Neural crest cell (in vitro differentiated cells): ENCODE data around the gene SULT4A1.

DNA sequence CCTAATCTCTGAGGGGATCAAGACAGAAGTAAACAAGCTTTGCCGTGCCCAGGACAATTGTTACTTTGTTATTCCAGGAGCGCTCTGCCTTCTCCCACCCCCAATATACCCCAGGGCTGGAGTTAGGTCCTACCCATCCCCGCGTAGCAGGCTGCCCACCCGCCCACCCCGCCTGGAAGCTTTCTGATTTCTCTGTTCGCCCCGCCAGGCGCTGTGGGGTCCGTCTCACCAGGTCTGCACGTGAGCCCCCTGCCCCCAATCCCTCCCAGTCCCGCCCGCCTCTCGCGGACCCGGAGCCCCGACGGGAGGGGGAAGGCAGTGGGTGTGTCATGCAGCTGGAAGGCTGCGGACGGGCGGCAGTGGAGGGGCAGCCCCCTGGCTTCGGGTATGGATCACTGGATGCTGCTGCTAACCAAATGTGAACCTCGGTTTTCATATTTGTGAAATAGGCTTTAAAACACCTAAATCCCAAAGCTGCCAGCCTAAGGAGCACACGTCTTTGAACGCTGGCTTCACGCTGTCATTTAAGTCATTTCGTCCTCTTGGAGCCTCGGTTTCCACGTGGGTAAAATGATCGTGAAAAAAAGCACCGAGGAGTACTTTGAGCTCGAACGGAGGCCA lies 634 bp upstream of the BIK start:
- PRO-cap = no peak

DNA sequence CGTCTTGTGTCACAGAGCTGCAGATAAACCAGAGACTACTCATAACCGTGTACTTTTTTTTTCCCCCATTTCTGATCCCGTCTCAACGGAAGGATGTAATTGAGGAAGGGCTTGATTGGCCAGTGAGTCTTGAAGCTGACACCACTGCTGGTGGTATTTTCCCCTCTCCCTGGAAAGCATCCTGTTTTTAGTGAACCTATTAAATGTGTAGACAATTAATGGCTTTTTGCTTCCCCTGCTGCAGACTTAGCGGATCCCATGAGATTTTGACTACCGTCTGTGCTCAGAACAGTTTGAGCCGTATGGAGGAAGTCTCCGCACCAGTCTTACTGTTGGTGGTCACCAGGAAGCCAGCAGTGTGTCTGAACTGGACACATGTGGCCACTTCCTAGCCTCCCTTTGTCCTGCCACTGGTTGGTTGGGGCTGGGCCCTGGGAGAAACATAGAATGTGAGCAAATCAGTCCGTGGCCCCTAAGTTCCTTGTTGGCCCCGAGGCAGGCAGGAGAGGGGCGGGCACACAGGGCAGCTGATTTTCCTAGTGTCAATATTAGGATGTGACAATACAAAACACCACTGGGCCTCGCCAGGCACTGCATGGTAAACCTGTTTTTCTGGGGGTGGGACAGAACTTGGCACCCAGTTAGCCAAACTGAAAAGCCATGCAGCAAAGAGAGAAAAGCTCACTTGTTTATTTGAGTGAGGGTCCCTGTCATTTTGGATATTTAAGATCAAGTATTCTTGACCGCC lies 3.2 kb downstream of the BIK start:
- PRO-cap = no peak

- PRO-cap = no peak
Observed at GRCh38 chr22:43301125-43301757, 41.9 kb downstream of the SCUBE1 start.

DNA sequence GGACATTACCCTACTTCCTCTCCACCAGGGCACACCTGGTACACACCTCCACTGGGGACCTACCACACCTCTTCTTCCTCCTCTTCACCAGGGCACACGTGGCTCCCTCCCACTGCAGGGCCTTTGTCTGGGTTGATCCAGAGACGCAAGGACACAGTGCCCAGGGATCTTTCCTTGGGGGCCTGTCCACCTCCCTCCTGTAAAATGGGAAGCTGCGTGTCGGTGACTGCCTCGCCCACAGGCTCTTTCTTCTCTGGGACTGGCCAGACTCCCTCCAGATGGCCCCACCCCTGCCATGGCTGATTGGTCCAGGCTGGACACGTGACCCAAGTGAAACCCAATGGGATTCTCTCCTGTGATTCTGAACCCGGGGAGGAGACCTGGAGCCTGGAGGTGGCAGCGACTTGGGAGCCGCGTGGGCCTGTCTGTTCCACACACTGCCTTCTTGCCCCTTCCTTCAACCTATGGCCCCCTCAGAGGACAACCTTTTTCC lies 12.5 kb upstream of the MPPED1 start:
- PRO-cap = no peak

DNA sequence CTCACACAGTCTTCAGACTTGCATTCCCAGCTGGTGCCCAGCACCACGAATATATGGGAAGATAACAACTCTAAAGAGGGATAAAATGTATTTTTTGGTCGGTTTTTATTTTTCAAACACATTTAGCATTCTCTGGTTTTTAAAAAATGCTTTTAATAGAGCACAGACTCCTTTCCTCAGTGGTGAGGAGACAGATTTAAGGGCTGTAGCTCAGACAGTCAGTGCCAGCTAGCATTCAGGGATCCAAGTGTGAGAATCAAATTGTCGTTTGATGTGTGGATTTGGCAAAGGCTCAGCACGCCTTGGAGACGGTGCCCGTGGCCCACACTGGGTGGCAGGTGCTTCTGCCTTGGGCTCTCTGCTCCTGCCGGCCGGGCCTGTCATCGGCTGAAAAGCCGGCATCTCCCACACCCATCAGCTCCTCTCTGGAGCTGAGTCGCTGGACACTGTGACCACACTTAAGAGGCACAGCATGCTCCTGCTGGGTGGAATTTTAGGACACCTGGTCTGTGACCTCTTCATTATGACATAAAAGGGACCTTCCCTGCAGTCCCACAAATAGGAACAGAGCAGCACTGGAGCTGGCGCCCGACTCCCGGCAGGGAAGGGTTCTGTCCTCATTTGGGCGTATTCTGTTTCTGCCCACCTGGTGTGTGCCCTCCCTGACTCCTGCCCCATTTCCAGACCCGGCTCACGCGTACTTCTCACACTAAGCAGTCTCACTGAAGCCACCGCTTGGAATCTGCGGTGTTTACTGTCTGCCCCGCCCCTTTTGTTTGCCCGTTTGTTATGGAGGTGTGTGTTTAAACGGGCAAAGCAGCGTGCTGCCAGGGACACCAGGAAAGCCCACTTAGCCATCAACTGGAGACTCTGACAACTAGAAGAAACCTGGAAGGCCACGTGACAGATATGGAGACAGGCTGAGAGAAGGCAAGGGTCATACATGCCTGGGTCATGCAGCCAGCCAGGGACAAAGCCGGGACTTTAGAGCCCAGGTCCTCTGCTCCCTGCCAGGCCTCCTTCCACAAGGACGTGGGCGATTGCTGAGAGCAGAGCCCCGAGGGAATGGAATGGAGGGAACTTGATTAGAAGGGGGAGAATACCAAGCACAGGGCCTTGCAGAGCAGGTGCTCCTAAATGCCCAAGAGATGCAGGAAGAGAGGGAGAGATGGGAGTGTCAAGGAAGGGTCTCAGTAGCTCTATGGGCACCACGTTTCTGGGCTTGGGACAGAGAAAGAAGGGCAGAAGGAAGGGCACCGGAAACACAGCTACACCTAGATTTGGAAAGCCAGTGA lies 8.5 kb upstream of the EFCAB6 start:
- PRO-cap = no peak

DNA sequence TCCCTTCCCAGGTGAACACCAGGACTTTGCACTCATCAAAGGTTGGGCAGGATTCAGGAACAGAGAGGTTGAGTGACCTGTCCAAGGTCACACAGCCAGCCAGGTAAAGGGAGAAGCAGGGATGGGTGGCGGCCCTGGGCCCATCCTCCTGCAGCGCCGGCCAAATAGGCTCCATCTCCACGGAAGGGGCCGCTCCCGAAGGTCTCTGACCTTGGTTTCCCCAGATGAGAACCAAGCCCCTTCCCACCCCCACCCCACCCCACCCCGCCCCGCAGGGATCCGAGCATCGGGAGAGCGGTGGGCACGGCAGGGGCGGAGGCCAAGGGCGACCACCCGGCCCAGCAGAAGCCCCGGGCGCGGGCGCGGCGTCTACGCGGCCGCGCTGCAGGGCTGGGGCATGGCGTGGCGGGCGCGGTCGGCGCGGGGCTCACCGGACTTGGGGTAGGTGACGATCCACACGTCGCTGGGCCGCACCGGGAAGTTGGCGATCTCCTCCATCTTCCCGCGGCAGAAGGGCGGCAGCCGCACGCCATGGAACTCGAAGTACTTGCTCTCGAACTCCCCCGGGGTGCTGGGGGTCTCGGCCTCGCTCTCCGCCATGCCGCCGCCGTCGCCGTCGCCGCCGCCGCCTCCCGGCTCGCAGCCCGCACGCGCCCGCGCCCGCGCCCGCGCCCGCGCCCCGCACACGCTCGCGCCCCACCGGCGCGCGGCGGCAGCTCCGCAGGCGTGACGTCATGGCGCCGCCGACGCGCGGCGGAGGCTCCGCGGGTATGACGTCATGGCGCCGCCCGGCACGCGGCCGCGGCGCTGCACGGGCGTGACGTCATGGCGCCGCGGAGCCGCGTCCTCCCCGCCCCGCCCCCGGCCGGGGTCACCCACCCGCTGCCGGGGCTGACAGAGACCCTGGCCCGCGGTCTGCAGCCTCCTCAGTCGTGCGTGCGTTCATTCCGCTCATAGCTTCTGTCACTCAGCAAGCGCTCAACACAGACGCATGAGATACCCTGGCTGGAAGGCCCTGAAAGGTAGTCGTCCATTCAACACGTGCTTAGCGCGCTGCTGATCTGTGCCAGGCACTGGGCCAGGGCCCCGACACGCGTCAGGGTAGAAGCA lies at the start of gene SULT4A1:
SULT4A1 (minus strand) TSS at position 731 of the 1,110 bp plus-strand sequence.
- PRO-cap = unidirectional peak, plus-strand start at position 375 of the sequence; bidirectional peak, plus-strand start at position 929 of the sequence, minus-strand start at position 631 of the sequence

GRCh38 chr22:43934731-43935165 lies 11.1 kb downstream of the PNPLA3 start:
- PRO-cap = no peak

DNA sequence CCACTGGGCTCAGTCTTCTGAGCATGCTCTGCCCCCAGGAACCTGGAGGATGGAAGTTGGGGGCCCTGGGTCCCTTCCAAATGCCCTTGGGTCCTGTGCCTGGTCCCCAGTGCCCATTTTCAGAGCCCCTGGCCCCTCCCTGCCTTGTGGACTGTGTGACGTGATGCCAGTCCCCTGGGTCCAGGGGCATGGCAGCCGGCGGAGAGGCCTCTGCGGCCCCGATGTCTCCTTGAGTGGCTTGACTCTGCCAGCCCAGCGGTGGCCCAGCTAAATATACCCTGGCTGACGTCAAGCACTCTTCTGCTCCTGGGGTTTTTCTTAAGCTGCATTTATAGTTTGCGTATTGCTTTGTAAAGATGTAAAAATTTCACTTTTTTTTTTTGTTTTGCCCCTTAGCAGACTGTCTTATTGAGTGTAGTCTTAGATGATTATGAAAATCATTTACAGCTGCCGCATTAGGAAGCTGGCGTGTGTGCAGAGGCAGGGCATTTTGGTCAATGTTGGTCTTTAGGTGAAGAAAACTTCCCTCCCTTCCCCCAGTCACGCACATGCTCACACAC lies 35.1 kb upstream of the PARVG start:
- PRO-cap = no peak

GRCh38 chr22:44183153-44183515 lies 2.4 kb downstream of the PARVG start:
- PRO-cap = no peak

DNA sequence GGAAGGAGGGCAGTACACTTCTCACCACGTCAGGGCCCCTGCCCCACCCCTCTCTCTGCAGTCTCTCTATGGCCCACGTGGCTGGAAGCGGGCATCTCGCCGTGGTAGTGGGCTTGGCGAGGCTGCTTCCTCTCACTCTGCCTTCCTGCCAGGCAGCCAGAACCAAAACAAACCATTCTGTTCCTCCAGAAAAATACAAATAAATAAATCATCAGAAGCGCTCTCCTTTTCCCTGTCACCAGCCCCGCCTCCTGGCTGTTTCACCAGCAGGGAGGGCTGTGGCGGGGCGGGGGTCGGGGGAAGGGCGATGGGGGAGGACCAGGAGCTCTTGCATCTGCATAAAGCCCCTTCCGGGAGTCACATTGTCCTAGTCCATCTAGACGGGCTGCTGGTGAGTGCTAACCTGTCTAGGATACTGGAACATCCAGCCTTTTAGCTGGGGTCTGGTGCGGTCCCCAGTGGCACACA lies 20.8 kb downstream of the SHISAL1 start:
- PRO-cap = bidirectional peak, plus-strand start at position 368 of the sequence, minus-strand start at position 262 of the sequence

GRCh38 chr22:44366676-44367271 lies 54.0 kb upstream of the SHISAL1 start:
- PRO-cap = no peak

- PRO-cap = no peak
Observed at GRCh38 chr22:44519565-44520270, 21.7 kb upstream of the RTL6 start.

DNA sequence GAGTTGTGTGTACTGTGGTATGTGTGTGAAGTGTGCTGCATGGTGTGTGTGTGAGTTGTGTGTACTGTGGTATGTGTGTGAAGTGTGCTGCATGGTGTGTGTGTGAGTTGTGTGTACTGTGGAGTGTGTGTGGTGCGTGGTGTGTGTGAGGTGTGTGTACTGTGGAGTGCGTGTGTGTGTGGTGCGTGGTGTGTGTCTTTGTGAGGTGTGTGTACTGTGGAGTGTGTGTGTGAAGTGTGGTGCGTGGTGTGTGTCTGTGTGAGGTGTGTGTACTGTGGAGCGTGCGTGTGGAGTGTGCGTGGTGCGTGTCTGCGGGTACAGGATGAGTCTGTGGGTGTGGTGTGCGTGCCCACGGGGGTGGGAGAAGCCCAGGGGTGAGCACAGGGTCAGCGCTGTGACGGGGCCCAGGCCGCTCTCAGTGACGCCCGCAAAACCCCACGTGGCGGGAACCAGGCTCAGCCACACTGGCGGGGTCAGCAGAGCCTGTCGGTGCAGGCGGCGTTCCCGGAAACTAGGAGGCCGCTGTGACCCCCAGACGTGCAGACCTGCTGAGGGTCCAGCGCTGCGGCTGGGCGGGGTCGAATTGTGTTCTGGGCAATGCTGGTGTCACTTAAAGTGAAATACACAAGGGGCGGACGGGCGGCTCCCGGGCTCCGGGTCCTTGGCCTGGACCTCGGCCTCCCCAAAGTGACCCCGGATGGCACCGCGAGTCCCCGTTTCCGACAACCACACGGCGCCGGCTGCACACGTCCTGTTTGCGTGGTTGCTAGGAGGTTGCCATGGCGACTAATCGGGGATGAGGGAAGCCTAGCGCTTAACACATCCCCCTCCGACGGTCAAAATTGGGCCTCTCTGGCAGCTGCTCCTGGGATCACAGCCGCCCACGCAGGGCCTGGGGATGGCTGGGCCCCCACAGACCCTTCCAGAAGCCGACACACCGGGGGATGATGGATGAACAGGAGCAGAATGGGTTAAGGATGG lies 81.9 kb upstream of the PRR5 start:
- PRO-cap = no peak

DNA sequence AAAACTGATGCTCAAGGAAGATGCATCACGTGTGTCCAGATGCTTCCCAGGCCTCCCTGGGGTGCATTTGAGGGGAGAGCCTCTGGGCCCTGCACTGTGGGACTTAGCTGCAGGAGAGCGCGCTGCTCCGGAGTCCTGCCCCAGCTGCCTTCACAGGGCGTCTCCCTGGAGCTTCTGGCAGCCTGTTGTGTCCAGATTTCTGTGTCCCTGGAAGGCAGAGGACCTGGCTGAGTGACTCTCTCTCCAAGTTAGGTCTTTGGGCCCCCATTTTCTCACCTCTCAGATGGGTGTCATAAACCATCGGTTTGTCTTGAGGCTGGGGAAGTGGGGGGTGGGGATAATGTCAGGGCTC lies 3.1 kb downstream of the ARHGAP8 start:
- PRO-cap = no peak

DNA sequence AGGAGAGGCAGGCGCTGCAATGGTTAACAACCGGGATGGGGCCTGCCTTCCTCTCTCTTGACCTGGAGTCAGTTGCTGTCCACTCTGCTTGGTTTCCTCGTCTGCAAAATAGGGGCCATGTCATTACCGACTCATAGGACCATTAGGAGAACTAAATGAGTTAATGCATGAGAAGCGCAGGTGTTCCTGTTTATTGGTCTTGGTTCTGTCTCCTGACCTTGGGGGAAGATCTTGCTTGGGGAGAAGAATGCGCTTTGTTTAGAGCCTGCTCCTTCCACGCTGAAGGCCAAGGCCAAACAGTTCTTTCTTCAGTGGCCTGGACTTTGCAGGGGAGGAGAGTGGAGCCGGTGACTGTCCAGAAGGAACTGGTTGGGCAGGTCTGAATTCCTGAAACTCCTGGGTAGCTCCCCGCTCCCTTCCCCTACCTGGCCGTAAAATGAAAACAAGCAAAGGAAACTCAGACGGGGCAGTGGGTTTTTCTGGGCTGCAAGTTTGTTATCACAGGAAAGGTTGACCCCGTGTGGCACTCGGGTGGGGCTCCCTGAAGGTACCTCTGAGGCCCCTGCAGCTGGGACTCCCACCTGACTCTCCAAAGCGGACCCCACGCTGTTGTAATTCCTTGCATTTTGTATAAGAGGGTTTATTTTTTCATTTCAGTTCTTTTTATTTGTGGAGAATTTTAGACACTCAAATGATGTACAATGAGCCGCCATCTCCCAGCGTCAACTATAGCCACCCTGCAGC lies 3.6 kb downstream of the ARHGAP8 start:
- PRO-cap = no peak

DNA sequence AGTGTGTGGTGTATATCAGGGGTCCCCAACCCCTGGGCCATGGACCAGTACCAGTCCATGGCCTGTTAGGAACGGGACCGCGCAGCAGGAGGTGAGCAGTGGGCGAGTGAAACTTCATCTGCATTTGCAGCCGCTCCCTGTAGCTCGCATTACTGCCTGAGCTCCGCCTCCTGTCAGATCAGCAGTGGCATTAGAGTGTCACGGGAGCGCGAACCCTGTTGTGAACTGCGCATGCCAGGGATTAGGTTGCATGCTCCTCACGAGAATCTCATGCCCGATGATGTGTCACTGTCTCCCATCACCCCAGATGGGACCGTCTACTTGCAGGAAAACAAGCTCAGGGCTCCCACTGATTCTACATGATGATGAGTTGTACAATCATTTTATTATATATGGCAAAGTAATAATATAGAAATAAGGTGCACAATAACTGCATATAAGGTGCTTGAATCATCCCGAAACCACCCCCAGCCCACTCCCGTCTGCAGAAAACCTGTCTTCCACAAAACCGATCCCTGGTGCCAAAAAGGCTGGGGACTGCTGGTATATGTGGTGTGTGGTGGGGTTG lies 6.0 kb downstream of the UPK3A start:
- PRO-cap = no peak

DNA sequence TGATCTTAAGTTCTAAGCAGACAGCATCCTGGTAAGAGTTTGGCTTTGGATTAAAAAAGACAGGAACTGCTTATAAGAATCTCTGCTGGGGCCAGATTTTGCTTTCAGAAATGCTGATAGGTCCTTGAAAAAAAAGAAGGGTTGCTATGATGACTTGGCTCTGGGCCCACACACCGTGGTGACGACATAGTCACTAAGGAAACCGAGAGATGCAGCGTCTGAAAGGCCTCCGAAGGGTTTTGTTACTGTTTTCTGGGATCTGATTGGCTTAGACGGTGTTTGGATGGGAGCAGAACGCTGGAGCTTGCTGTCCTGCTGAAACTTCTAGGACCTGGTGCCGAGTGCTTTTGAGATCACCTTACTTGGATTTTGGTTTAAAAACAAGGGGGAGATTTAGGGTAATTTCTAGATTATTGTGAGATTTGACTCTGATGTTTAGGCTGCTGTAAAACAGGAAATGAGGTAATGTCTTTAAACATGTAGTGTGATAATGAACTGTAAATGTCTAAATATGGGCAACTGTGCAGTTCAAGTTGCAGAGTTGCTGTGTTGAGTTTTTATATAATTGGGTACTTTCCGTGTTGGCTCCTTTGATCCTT lies 8.5 kb downstream of the FAM118A start:
- PRO-cap = no peak

DNA sequence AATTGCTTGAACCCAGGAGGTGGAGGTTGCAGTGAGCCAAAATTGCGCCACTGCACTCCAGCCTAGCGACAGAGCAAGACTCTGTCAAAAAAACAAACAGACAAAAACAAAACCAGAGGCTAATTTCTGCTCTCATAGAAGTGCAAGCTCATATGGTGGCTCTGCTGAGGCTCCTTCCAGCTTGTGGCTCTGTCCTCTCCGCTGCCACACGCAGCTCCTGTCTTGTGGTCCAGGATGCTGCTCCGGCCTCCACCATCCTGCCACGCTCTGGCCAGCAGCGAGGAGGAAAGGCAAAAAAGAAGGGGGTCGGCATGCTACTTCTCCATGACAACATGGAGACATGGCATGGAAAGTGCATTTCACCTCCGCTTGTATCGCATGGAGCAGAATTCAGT lies 19.7 kb downstream of the RIBC2 start:
- PRO-cap = no peak

GRCh38 chr22:45518327-45518905 lies 15.7 kb downstream of the FBLN1 start:
- PRO-cap = no peak

DNA sequence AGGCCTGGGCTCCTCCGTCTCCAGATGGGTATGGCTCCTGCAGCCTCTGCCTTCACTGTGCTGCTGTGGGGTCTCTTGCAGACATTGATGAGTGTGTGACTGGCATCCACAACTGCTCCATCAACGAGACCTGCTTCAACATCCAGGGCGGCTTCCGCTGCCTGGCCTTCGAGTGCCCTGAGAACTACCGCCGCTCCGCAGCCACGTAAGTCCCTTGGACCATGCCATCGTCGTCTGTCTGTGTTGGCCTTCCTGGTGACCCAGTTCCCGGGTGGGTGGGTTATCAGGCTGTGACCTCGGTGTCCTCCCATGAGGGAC lies 47.7 kb downstream of the FBLN1 start:
- PRO-cap = no peak